SUDHL5 (cell line): ENCODE measurements around the gene TRPV2.

DNA sequence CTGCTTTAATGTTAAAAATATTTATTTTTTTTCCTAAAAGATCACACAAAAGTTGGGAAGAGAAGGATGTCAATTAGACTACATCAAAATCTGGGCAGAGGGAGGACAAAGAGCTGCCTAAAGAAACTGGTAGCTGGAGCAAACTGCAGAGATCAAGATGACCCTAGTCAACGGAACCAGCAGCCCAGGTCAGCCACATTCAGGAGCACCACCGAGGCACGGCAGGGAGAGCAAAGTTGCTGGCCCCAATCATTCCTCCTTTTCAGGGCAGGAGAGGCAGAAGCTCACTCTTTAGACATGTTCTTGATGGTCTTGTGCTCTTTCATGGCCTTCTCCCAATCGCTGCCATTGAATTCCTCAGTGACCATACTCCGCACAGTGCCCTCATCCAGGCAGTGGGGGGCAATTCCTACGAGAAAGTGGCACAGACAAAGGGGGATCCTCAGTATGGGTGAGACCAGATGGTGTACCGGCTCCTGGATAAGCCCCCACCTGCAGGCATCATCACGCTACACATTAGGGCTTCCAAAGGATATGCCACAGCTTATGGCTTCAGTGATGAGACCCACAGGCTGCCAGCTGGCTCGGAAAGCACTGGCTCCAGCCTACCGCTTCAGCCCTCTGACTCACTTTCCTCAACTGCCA is 10.6 kb downstream of the CENPV start:
- PRO-cap: no peak

DNA sequence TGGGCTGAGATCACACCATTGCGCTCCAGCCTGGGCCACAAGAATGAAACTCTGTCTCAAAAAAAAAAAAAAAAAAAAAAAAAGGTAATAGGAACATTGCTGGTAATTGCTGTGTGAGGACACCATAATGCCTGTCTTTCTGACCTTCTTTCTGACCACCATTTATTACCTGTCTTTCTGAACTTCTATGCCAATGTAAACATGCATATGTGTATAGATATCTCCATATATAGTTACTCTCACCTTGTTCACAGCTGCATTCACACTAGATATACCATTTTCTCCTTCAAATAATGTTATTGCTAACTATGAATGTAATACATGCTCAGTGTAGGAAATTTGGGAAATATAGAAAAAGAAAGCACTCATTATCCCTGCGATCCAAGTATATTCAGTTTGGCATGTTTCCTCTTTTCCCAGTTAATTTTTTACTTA is 6.8 kb downstream of the UBB start:
- PRO-cap: no peak

- PRO-cap: unidirectional peak, minus-strand start at chr17:16398782
Measured at GRCh38 chr17:16398436-16399138, 16.8 kb upstream of the TRPV2 start.

DNA sequence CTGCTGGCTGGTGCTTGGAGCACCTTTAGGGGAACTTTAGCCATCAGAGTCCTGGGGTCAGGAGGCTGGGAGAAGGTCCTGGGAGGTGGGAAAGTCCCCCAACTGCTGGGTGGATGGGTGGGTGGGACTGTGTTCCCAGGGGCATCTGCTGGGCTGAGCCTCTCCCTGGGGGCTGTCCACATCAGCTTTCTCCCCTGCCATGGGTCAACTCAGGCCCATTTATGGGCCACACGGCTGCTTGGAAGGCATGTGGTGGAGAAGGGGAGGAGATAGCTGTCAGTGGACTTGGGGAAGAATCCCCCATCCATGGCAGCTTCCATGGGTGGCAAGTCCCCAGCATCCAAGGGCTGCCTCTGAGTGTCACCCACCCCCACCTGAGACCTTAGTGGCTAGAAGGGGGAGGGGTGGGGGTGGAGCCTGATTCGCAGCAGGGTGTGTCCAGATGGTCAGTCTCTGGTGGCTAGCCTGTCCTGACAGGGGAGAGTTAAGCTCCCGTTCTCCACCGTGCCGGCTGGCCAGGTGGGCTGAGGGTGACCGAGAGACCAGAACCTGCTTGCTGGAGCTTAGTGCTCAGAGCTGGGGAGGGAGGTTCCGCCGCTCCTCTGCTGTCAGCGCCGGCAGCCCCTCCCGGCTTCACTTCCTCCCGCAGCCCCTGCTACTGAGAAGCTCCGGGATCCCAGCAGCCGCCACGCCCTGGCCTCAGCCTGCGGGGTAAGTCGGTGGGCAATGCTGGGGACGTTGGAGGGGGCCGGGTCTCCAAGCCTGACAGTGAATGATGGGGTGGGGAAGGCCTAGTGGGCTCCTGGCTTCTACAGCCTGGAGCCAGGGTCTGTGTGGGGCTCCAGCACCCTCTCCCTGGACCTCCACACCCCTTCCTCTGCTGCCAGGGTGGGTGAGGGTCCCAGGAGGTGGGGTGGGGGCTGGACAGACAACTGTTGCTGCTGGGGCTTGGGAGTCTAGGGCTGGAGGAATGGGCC is at the start of gene TRPV2:
Gene TRPV2 (plus strand): TSS at position 449 of the 977 bp plus-strand sequence.
- PRO-cap: bidirectional peak, plus-strand start at position 661 of the sequence, minus-strand start at position 558 of the sequence

DNA sequence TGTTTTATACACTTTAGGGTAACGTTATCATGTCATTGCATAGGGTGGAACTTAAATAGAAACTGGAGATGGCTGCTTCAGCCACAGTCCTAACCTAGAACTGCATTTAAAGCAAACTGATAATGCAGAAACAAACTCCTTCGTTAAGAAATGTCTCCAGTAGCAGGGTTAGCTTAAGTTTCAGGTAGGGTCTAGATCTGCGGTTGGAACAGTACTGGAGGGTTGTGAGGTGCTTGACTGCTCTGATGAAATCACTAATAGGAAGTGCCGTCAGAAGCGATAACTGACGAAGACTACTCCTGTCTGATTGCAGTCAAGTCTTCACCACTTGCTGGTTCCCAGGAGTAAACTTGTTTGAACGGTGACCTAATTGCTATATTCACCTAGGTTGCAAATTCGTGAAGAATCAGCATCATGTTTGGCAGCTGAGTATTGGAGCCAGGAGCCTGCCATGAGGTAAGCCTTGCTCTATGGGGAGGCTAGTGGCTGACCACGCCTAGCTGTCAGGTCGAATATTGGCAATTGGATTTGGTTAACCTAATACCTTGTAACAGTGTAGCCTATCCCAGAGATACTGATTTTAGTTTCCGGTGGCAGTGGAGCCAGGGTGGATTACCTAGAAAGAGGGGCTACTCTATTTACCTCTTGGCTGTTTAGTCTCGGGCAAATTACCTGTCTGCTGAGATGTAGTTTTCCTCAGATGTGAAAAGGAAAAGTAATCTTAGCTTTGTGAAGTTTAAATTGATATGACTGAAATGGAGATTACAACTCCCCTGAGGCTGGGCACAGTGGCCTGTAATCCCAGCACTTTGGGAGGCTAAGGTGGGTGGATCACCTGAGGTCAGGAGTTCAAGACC is 24.7 kb downstream of the TRPV2 start:
- PRO-cap: no peak

DNA sequence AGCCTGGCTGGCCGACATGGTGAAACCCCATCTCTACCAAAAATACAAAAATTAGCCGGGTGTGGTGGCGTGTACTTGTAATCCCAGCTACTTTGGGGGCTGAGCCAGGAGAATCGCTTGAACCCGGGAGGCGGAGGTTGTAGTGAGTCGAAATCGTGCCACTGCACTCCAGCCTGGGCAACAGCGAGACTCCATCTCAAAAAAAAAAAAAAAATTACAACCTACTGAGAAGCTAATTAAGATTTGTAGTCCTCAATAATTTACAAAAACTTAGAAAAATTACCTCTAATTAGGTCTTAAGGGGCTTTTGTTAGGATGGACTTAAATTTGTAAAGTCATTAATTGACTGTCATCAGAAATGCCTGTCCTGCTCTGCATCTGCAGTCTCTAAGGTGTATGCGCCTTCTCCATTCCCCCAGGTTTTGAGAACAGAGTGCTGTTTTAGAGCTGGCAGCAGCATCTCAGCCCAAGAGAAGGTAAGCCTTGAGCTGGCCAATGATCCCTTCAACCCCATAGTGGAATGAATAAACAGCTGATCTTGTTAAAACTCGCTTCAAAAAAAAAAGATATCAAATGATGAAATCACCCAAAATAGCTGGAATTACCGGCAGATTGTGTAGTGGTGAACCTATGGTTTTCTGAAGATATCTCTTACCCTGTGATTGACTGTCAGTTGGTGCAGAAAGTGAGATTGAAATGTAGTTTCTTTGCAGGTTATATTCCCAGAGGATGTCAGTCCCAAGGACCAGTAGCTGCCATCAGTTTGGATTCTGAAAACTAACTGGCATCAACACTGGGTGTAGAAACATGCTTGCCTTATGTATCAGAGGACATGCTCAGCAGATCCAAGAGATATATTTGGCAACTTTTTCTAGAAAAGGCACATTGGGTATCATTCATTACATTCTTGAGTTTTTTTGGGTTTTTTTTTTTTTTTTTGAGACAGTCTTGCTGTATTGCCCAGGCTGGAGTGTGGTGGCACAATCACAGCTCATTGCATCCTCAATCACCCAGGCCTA is 25.6 kb downstream of the TRPV2 start:
- PRO-cap: no peak

- PRO-cap: no peak
Measured at GRCh38 chr17:16443771-16444461, 28.5 kb downstream of the TRPV2 start.

DNA sequence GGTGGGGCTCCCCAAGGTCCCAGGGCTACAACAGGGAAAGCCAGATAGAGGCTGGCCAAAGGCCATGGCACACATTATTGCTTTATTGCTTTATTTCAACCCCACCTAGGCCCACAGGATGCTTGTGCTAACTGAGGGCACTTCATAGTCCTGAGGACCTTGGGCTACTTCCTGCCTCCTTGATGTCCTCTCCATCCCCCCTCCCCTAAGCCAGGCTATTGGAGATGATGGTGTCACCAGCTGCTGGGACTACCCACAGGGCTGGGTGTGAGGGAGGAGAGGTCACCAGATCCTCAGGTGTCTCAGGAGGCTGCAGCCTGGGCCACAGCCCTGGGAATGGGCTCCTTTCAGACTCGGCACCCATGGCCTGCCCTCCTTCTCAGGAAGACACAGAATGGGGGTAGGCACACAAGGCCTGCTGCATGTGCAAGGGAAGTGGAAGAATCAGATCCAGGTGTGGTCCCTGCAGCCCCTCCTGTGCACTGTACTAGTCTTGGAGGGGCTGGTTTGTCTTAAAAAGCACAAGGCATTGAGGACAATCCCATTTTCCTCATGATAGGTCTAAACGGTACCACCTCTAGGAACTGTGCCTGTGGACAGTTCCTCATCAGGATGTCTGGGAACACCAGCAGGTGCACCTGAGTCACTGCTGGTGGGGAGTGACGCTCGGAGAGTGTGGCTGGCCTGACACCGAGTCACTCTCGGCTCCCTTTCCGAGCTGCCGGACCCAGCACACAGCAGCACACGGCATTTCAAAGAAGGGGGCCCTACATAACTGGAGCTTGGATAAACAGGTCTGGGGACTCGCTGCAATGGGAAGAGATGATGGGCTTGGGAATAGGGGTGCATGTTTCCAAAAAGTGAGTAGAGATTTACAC is 25.8 kb downstream of the LRRC75A start:
- PRO-cap: no peak

GRCh38 chr17:16471507-16472130 is 20.4 kb downstream of the LRRC75A start:
- PRO-cap: no peak

DNA sequence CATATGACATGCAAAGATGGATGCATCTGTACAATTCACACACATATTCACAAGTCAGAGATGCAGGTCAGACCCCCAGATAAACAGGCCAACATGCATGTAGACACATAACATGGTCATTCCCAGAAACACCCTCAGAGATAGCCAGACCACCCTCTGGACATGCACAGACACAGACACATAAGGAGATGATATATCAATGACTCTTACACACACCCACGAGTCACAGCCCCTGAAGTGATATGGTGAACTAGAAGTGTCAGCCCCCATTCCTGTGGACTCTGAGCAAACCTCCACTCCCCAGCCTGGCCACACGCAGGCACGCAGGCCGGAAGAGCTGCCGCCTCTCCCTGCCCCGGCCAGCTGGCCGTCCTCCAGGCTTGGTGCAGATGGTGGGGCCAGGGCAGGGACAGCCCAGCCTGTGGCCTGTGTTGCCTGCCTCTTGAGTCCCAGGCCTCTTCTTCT is 10.3 kb upstream of the MPRIP start:
- PRO-cap: no peak

GRCh38 chr17:17036427-17036892 is 5.8 kb upstream of the MPRIP start:
- PRO-cap: no peak

DNA sequence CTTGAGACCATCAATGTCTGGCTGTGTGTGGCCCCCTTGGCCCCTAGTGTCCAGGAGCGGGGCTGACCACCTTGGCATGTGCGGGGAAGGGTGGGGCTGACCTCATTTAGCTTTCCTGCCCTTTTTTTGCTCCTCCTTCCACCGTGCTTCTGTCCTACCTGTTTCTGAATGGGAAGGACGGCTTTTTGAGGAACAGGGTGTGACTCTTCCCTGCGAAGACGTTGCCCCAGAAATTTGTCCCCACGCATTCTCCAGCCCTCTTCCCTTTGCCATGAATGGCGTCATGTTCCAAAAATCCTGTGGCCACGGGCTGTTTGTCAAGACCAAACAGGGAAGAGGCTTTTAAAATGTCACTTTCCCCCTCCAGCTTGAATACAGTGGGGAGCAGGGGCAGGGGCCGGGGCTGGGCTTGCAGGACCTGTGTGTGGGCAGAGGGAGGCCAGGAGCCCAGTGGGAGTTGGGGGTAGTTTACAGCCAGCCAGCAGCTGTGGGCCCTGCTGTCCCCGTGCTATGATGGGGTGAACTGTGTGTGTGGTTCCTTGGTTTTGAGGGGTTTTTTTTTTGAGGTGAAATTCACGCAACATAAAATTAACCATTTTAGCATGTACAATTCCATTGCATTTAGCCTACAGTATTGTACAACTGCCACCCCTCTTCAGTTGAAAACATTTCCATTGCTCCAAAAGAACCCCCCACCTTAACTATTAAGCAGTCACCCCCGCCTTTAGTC is 14.0 kb downstream of the MPRIP start:
- PRO-cap: no peak

DNA sequence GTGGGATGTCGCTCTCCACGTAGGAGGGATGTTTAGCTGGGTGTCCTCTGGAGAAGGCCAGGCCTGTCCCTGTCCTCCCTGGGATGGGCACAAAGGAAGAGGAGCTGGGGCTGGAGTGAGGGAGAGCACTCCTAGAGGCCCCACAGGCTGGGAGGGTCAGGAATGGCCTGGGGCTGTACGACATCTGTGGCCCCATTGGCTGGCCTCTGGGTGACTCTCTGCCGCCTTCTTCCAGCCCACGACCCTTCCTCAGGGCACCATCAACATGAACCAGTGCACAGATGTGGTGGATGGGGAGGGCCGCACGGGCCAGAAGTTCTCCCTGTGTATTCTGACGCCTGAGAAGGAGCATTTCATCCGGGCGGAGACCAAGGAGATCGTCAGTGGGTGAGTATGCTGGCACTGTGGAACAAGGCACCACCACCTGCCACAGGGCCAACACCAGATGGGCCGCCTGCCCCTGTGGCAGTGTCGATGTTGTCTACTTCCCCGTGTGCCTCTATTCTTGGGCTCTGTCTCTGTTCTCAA is 79.6 kb downstream of the PLD6 start:
- PRO-cap: no peak

DNA sequence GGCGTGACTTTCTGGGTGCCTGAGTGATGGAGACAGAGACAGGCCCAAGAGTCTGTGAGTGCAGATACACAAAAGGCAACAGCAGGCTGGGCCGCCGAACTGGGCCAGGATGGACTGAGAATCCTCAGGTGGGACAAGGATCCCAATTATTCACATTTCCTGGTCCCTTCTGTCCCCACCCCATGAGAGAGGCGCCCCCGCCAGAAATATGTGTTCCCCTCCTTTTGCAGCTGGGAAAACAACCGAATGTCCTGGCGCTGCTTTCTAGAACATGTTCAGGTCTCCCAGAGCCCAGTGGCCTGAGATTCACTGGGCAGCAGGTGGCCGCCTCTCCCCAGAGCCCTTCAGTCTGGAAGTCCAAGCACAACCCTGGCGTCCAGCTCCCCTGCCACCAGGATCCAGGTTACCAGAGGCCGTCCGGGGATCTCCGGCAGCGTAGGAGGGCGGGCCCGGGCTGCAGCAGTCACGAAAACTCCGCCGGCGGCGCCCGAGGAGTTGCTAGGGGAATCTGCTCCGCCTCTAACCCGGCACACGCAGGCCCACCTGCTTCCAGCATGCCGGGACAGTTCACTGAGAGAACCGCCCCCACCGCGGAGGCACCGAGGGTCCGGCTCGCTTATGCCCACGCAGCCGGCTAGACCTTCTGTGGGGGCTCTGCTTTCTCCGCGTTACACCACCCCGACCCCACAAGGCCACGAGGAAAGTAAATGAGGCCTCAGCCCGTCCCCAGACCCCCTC is 920 bp downstream of the PLD6 start:
- PRO-cap: no peak

DNA sequence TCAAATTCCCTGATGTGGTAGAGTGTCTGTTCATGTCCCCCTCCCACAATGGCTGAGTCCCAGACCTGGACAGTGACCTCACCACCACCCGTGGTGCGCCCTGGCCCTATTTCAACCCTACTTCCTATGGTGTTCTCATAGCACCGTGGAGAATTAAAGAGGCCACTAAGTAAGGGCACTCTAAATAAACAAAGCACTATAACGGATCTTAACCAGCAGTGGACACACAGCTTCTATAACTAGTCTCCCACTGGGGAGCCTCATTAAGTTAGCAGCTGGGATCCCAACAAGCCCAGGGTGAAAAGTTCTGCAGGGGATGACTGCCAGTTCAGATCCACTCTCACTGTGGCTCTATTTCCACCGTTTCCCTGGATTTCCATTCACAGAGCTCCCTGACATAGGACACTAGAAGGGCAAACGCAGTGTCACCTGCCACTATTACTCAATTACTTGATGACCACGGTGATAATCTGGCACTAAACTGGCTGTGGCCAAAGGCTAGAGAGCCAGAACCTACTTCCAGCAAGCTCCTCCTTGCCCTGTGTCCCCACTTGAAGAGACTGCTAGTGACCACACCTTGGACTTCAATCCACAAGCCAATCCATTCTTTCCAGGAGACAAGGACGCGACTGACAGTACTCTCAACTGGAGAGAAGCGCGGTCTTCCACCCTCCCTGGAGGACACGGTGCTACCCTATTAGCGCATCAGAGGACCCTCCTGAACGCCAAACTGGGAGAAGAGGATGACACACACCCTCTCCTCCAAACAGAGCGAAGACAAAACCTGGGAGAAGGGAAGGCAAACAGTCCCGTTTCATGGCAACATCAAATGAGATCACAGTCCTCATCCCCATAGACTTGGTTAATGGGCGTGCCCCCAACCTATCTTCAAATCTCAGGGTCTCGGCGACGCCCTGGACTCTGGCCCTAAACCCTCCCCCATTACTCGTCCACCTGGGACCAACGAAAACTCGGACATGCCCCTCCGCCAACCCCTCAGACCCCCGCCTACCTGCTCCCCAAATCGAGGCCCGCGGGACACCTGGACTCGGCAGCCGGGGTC is 737 bp downstream of the FLCN start:
- PRO-cap: no peak

DNA sequence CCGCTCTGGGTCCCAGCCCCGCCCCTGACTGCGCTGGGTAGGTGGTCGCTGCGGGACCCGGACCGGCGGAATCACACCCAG is 165 bp downstream of the FLCN start:
- PRO-cap: no peak

GRCh38 chr17:17413761-17414852 is 62.7 kb upstream of the MED9 start:
- PRO-cap: no peak

GRCh38 chr17:17415975-17416345 is 60.8 kb upstream of the MED9 start:
- PRO-cap: no peak

DNA sequence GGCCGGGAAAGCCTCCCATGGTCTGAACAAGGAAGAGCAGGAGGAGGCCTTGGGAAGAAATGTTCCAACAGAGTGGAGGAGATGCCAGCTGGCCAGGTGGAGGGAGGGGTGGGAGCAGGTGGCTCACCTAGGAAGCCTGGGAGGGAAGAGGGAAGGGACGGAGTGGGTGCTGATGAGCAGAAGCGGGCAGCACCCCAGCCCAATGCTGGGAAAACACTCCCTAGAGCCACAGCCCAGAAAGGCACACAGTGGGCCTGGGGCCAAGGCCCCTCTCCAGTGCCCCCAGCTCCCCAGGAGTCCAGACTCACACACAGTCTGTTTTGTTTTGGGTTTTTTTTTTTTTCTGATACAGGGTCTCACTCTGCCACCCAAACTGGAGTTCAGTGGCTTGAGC is 20.1 kb downstream of the PEMT start:
- PRO-cap: no peak

DNA sequence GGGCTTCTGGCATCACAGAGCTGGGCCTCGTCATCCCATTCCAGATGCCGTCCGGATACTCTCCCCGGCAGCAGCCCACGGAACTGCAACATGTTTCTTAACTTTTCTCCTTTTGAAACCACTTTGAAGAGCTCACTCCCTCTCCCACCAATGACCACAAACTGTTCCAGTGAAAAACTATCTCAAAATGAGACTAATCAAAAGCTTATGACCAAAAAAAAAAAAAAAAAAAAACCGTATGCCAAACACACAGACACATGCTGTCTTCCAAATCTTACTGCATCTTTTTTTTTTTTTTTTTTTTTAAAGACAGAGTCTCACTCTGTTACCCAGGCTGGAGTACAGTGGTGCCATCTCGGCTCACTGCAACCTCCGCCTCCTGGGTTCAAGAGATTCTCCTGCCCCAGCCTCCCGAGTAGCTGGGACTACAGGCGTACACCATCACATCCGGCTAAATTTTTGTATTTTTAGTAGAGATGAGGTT is 17.4 kb downstream of the PEMT start:
- PRO-cap: no peak